ENCODE results near the gene ZNF782.

GRCh38 chr9:95916134-95916495 is 40.6 kb downstream of the ERCC6L2 start:
- PRO-cap, result no peak

- PRO-cap, result no peak
Measured at GRCh38 chr9:95967061-95967794, 91.7 kb downstream of the ERCC6L2 start.

DNA sequence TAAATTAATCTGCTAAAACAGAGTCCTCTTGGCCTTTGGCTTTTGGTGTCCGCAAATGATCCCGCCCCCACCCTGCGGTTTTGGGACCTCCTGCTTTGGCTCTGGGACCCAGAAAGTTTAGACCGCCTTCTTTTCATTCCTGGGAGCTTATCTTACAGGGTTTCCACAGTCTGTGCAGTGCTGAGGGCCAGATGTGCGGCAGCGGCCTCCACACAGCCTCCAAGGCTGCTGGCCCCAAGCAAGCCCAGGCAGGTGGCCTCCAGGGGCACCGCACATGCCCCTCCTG is 191.5 kb downstream of the ERCC6L2 start:
- PRO-cap, result no peak

DNA sequence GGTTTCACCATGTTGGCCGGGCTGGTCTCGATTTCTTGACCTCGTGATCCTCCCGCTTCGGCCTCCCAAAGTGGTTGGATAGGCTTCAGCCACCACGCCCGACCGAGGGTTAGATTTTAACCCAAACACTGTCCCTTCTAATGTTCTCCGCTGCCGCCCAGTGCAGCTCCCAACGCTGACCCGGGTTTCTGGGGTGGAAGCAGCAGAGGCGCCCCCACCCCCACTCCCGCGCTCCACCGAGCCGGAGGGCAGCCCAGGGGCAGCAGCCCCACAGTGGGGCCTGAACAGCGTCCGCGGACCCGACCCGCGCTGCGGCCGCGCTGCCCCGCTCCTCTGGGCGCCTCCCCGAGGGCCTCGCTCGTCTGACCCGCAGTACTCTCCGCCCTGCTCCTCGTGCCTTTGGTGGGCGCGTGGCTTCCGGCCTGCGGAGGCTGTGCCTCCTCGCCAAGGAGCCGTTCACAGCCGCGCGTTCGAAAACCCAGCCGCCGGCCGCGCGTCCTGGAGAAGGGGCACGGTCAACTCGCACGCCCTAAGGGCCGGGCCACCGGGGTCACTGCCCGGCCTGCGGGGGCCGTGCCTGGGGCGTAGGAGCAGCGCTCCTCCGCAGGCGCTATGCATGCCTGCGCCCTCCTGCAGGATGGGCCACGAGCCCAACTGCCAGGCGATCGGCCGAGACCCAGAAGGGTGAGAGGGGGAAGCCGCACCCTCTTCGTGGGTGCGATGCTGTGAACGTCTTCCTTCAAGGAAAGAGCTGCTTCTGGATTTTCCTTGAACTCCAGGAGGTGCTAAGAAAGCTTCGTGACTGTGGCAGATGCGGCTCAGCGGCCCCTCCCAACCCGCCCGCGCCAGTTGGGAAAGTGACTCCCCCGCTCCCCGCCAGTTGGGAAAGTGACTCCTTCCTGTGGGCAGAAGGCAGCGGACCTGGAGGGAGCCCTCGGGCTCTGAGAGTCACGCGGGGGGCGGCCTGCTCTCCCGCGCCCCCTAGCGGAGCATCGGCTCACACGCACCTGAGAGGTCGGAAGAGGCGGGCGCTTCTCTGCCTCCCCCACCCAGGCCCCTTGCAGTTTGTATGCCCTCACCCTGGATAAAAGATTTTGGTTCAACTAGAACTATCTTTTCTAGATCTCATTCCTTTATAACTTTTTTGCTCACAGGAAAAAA is 82.7 kb downstream of the HSD17B3 start:
- PRO-cap, result no peak

DNA sequence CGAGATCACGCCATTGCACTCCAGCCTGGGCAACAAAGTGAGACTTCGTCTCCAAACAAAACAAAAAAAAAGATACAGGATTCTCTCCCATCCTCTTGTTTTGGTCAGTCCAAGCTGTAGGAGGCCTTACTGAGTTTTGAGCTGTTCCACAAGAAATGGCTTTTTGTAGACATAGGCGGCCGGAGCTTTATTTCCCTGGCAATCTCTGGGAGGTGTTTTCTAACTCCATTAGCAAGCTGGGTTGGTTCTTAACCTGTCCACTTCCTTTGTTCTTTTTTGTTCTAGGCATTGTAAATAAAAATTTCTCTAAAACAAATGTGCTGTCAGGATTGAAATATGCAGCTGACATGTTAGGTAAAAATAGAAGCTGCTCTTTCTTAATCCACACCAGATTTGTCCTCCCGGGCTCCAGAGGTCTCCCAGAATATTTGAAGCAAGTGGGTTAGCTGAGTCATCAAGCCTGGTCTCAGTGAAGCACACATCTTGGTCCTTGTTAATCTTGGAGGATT is 36.2 kb downstream of the HABP4 start:
- PRO-cap, result no peak

DNA sequence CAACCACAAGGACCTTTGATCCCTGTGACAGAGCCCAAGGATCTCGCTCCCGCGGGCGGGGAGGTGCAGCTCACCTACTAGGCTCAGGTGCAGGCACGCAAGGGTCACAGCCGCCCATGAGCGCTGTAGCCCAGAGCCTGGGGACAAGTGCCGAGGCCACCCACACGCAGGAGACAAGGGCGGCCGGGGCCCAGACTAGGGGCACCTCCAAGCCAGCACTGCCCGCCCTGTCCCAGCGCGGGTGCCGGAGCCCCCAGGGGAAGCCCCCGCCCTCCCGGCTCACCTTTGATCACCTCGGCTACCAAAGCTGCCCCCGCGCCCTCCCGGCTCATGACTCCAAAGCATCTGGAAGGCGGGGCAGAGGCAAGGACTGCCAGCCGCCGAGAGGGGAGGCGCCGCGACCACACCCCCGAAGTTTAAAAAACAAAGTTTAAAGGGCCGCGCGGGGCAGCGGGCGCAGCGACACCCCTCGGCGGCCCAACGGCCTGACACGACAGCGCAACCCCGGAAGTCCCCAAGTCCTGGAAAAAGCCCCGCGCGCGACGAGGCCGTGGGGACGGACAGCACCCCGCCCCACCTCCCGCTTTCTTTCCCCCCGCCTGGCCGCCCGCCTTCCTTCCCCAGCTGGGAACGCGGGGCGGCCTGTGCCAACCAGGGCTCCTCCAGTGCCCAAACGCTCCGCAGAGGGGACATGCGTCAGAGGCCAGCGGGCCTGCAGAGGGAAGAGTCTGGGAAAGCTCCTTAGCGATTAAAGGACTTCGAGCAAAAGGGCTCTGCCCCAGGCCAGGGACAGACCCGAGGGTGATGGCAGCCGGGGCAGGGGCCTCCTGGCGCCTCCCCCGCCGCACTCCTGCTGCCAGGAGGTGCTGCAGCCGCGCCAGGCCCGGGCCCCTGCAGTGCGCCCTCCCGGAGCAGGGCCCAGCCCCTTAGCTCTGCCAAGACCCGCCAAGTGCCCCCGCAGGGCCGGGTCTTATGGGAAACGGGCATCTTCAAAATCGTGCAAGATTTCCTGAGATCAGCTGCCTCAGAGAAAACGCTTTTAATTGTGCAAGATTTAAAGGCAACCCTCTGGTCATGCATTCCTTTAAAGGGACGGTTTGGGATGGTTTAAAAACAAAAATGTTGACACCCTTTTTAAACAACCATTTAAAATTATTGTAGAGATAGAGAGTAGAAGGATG is 52.8 kb downstream of the CDC14B start:
- PRO-cap, result bidirectional peak, plus-strand start at position 507 of the sequence, minus-strand start at position 347 of the sequence; unidirectional peak, minus-strand start at position 900 of the sequence

GRCh38 chr9:96655501-96655857 is 362 bp upstream of the PRXL2C start:
- PRO-cap, result no peak

DNA sequence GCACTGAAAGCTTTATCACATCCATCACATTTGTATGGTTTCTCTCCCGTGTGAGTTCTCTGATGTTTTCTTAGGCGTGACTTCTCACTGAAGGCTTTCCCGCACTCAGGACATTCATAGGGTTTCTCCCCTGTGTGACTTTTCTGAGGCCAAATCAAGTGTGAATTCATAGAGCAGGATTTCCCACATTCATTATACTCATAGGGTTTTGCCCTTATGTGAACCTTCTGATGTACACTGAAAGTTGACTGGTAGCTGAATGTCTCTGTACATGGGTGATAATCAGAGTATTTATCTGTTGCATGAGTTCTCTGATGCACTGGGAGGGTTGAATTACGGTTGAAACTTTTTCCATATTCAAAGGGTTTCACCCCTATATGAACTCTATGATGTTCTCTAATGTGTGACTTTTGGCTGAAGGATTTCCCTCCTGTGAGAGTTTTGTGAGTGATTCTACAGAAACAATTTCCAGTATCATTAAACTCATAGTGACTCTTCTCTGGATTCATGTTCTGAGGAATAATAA is 35.5 kb downstream of the ZNF782 start:
- PRO-cap, result no peak

- PRO-cap, result bidirectional peak, plus-strand start at chr9:96854634, minus-strand start at chr9:96854497
Measured at GRCh38 chr9:96854137-96854897, at the start of gene ZNF782. TSS of gene ZNF782 (minus strand) at chr9:96854514.

GRCh38 chr9:96885729-96886367 is 31.5 kb upstream of the ZNF782 start:
- PRO-cap, result no peak

- PRO-cap, result no peak
Measured at GRCh38 chr9:97219333-97219708, 88.1 kb upstream of the CCDC180 start.

DNA sequence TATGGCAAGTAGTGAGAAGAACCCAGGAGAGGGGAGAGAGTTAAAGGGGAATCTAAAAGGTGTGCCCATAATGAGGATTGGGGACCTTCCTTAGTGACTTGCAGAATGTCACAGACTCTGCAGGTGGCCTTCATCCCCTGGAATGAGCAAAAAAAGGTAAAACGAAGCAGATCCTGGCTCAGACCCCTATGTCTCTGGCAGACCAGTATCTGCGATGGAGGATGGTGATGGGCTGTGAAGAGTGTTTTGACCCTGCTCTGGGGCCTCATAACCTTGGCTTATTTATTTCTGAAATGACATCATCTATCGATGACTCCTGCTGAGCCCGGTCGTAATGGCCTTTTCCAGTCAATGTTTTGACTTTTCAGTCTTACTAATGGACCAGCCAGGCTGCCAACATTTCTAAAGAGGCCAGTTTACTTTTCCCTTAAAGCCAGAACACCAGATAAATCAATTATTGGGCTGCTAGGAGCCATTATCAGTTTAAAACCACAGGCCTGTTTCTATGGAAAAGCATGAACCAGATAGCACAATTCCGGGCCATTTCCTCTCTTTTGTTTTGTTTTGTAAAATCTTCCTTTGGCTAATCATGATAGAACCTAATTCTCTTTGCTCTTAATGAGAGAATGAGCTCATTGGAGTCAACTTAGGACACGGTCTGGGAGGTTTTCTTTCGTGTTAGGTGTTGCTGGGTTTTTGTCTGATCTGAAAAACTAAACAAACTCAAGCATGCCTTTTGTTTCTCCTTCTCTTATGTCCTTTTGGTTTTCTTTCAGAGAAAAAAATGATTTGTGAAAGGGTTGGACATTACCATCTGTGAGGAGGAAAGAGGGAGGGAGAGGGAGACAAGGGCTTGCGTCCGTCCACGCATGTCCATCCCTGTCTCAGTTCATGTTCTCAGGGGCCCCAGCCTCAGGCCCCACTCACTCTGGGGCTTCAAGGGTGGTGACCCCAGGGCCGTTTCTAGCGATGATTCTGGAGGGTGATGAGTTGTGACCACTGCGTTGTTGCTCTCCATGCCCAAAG is 3.3 kb downstream of the TMOD1 start:
- PRO-cap, result no peak

GRCh38 chr9:97555053-97555691 is 53.7 kb downstream of the TMOD1 start:
- PRO-cap, result no peak

GRCh38 chr9:97686883-97687423 is 10.2 kb downstream of the XPA start:
- PRO-cap, result no peak

GRCh38 chr9:97714639-97714885 is 17.4 kb upstream of the XPA start:
- PRO-cap, result no peak

- PRO-cap, result no peak
Measured at GRCh38 chr9:97907613-97907980, 14.7 kb downstream of the TRMO start.

- PRO-cap, result no peak
Measured at GRCh38 chr9:97918366-97919071, 3.8 kb downstream of the TRMO start.

- PRO-cap, result no peak
Measured at GRCh38 chr9:97930777-97931529, 7.0 kb downstream of the HEMGN start.

- PRO-cap, result no peak
Measured at GRCh38 chr9:97990140-97990999, 7.2 kb downstream of the ANP32B start.

DNA sequence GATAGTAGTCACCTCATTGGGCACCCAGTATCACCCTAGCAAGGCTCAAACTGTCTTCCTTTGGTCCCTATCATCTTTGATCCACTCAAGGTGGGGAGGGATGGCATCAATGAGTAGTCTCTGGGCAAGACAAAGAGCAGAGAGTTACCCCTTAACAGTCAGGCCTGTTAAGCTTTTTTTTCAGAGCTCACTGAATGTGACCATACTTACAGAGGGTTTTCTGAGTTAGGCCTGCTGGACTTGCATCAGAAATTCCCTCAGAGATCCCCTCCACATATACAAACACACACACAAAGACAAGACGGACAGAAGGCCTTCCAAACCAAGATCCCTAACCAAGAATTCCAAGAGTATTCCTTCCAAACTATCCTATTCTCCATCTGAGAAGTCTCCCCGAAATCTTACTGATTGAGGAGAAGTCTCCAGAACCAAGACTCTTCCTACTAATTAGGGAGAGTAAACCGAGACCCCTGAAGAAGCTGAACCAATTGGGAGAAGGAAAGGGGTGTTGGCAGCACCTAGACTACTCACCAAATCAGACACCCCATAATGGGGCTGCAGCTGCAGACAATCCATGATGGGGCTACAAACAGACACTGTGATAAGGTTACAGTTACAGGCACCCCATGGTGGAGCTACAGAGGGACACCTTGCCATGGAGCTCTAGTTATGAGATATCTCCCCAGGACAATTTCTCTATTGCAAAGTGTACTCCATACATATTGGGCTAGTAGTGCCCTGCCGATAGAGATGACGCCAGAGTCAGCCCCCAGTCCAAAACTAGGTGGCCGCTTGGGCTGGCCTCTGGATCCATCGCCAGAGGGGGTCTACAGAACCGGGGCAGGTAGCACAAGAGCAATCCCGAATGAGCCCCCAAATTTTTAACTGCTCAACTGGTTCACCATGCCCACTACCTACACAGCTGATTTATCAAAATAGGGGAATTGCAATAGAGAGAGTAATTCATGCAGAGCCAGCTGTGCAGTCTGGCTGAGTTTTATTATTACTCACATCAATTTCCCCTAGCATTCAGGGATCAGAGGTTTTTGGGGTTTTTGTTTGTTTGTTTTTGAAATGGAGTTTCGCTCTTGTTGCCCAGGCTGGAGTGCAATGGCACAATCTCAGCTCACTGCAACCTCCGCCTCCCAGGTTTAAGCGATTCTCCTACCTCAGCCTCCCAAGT is 2.2 kb upstream of the NANS start:
- PRO-cap, result no peak